GM19240 (cell line): ENCODE data around the genes DCAF5, EXD2, SLC39A9 and SUSD6.

DNA sequence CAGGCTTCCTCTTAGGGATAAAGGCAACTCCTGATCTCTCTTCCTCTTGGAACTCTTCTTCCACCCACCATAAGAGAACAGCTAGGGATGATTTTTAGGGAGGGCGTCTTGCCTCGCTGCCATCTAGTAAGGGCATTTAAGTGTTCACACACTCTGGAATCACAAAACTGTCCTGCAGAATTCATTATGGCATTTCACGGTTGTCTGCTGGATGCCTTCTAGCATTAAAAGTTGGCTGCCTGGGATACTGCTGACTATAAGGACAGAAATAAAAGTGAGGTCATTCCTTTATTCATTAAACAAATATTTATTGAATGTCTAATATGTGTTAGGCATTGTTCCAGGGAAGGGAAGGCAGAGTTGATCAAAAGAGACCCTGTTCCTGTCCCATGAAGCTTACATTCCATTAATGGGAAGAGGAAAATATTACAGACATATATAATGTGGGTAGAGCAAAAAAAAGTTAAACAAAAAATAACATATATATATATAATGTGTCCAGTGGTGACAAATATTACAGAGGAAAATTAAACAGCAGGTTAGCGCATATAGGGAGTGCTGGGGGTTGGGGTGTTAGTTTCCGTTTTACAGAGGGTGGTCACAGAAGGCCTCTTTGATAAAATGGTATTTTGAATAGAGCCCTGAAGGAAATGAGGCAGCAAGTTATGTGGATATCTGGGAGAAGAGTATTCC, 73.4 kb downstream of the DCAF5 start:
- RRBS: no CpG with 5 or more reads among the region's 5 CpGs

DNA sequence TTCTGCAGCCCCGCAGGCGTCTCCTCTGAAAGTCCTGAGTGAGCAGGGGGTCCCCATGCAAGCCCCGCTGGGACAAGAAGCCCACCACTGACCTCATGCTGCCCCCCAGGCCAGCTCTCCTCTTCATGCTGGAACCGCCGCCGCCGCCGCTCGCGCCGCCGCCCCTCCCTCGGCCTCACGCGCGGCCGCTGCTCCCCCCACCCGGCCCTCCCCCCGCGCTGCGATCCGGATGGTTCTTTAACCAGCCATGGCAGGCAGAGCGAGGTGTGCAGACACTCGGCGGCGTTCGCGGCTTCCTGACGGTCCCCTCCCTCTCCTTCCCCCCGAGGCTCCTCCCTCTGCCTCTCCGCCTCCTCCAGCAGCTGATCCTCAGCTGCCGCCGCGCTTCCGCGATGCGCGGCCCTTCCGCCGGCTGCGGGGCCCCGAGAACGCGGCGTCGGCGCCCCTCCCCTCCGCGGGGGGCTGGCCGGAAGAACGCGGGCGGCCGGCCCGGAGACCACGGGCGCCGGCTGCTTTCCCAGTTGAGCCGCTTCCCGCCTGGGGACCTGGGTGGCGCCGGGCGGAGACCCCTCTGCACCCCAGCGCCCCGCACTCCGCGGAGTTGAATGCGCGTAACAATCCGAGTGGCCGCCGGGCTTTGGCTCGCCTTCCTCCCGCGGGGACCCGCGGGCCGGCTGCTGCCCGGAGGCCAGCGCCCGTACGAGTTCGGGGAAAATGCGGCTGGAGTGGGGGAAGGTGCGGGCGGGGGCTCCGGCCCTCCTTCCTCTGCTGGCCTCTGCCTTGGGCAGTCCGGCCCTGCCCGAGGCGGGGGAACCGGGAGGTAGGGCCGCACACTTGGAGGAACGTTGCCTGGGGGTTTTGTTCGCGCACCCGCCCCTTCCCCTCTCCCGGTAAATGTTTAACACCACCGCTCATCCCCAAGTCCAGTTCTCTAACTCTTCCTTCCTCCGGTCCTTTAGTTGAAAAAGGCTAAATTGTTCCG, at the start of gene DCAF5:
Gene DCAF5 (minus strand): TSS at position 268 of the 982 bp plus-strand sequence.
- RRBS: 2% methylated on average over 47 of the region's 100 CpGs

DNA sequence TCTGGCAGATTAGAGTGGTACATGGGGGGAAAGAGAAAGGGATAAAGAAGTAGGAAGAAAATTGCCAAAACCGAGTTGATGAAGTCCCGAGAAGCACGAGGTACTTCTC, 769 bp upstream of the DCAF5 start:
- RRBS: no CpG with 5 or more reads among the region's 3 CpGs

- RRBS: 0% methylated on average over 2 of the region's 64 CpGs
Observed at GRCh38 chr14:69191003-69192199, at the start of gene EXD2. Gene EXD2 (plus strand): TSS chr14:69191498.

- RRBS: no CpG with 5 or more reads among the region's 5 CpGs
Observed at GRCh38 chr14:69209258-69209670, 18.0 kb downstream of the EXD2 start.

- RRBS: no CpG with 5 or more reads among the region's 5 CpGs
Observed at GRCh38 chr14:69281420-69281844, 21.5 kb downstream of the GALNT16 start.

- RRBS: no CpG with 5 or more reads among the region's 4 CpGs
Observed at GRCh38 chr14:69316945-69317518, 57.1 kb downstream of the GALNT16 start.

- RRBS: 3% methylated on average over 10 of the region's 57 CpGs
Observed at GRCh38 chr14:69398180-69399082, at the start of gene SLC39A9. Gene SLC39A9 (plus strand): TSS chr14:69398692.

DNA sequence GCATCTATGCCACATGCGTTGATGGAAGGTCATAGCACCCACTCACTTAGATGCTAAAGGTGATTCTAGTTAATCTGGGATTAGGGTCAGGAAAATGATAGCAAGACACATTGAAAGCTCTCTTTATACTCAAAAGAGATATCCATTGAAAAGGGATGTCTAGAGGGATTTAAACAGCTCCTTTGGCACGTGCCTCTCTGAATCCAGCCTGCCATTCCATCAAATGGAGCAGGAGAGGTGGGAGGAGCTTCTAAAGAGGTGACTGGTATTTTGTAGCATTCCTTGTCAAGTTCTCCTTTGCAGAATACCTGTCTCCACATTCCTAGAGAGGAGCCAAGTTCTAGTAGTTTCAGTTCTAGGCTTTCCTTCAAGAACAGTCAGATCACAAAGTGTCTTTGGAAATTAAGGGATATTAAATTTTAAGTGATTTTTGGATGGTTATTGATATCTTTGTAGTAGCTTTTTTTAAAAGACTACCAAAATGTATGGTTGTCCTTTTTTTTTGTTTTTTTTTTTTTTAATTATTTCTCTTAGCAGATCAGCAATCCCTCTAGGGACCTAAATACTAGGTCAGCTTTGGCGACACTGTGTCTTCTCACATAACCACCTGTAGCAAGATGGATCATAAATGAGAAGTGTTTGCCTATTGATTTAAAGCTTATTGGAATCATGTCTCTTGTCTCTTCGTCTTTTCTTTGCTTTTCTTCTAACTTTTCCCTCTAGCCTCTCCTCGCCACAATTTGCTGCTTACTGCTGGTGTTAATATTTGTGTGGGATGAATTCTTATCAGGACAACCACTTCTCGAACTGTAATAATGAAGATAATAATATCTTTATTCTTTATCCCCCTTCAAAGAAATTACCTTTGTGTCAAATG, 25.2 kb upstream of the PLEKHD1 start:
- RRBS: no CpG with 5 or more reads among the region's 6 CpGs

- RRBS: 3% methylated on average over 34 of the region's 116 CpGs
Observed at GRCh38 chr14:69611501-69612428, at the start of gene SUSD6. Gene SUSD6 (plus strand): TSS chr14:69611596.

- RRBS: no CpG with 5 or more reads among the region's 3 CpGs
Observed at GRCh38 chr14:69614473-69615064, 3.2 kb downstream of the SUSD6 start.

GRCh38 chr14:69693919-69694815, 72.8 kb upstream of the SRSF5 start:
- RRBS: no CpG with 5 or more reads among the region's 4 CpGs

DNA sequence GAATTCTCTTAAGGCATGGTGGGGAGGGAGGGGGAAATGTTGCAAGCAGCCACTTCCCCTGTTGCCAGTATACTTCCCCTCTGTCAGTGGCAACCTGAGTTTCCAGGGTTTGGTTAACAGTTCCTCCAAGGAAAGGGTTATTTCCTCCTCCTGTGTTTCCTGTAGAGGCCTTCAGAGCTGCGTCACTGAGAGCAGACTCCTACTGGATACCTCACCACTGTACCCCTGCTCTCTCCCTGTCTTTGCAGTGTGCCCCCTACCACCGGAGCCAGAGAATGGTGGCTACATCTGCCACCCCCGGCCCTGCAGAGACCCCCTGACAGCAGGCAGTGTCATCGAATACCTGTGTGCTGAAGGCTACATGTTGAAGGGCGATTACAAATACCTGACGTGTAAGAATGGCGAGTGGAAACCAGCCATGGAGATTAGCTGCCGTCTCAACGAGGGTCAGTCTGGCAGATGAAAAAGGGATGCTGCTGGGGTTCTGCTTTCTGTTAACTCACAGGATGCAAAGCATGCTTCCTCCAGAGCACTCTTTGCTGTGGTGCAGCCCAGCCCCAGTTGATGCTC, 63.7 kb upstream of the SRSF5 start:
- RRBS: 83% methylated on average over 1 of the region's 9 CpGs

DNA sequence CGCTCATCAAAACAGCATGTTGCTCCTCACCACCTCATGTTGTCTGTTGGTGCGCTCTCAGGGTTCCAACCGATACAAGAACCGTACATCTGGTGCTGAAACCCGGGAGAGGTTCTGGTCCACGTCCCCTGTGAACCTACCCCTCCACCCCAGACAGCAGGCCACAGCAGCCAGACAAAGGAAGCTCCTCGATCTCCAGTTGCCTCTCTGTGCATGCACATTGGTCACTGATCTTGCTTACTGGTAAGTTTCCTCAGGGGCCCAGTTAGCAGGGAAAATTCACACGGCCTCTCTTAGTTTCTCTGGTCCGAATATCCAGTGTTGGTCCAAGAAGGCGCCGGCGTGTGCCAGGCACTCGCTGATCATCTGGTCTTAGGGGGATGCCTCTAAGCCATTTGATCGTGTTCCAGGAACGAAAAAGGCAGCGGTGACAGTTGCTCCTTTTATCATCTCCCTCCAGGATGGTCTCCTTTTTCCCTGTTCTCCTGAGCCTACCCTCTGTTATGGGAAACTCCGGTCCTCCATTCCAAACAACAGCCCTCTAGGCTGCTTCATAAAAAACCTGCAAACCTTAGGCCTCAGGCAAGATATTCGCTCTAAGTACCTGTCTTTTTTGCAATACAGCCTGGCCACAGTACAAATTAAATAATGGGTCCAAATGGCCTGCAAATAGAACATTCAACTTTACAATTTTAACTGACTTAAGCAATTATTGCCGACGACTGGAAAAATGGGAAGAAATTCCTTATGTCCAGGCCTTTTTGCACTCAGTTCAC, 14.3 kb downstream of the COX16 start:
- RRBS: no CpG with 5 or more reads among the region's 20 CpGs

DNA sequence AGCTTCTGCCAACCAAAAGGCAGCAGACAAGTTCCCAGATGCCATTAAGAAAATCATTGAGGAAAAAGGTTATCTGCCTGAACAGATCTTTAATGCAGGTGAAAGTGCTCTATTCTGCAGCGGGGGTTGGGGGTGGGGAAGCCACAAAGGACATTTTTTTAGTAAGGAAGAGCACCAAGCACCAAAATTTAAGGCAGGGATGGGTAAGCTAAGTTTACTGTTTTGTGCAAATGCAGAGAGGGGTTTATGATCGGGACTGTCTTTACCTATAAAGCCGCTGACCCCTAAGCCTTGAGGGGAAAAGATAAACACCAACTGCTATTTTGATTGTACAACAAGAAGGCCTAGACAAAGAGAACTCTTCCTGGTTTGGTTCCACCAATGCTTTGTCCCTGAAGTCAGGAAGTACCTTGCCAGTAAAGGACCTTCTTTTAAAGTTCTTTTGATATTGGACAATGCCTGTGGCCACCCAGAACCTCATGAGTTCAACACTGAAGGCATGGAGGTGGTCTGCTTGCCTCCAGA, 185.3 kb downstream of the PCNX1 start:
- RRBS: no CpG with 5 or more reads among the region's 3 CpGs

GRCh38 chr14:71848233-71848773, 83.9 kb upstream of the RGS6 start:
- RRBS: no CpG with 5 or more reads among the region's 17 CpGs

DNA sequence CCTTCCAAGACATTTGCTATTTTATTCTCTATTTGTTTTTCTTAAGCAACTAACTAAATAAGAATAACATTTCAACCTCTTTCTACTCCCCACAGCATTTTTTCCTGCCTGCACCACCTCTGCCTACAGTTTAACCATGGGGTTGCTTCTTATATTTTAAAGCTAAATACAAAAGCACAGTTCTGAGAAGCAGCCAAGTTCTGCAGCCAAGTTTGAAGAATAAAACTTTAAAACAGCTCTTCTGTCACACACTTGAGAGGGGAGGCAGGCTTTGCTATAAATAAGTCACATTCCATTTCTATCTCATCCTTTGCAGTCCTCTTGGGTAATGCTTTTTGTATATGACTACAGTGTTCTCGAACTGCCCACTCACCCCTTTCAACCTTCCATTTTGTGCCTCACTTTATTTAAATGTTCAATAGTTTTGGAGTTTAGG, 53.6 kb downstream of the RGS6 start:
- RRBS: no CpG with 5 or more reads among the region's 1 CpG

DNA sequence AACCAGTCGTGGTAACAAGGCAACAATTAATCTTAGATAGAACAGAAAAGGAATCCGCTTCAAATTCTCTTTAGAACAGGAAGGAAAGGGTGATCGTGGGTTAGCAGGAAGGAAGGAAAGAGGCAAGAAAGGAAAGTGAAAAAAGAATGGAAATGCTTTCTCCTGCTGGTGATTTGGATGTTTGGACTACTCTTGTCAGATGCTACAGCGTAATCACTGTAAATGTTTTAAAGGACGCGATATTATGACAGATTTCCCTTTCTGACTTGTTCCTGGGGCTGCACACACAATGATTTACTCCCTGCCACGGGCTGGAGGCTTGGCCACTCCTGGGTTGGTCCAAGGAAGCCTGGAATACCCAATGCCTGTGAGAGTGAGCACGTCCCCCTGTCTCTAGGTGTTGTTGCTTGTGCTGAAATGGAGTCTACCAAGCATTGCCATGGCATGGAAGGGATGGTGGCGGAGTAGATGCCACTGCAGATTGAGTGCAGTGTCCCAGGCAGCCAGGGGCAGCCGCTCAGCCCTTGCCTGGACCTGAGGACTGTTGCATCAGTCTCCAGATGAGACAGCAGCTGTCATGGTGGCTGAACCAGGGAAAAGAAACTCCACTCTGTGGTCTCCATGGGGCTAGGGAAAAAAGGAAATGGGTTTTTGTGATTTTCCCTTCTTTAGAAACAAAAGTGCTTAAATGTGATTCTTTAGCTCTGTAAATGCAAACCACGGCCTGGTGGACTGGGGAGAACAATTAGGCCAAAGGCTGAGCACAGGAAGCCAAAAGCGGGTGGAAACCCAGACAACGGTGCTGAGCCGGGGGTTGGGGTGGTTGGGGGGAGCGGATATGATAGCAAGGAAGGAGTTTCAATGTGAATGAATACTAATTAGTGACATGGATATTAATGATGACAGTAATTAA, 443.0 kb downstream of the DPF3 start:
- RRBS: no CpG with 5 or more reads among the region's 15 CpGs

DNA sequence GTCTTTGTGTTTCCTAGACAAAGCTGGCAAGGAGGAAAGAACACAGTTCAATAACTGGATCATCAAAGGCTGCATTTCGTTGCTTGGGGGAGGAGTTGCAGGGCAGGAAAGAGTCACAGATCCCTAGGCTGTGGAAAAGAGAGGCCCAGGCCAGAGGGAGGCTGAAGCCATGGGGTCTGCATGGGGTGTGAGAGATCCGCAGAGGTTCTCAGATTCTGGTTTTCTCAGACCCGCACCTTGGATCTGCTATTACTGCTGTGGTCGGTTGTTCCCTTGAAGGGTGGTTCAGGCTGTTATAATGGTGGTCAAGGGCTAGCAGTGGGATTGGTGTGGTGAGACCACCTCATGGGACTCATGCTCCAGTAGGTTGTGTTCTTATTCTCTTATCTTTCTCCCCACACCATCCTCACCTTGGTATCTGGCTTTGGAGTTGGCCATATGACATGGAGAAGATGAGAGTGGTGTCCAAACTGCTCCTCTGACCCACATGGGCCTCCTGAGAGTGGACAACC, 364.8 kb downstream of the DPF3 start:
- RRBS: no CpG with 5 or more reads among the region's 4 CpGs

DNA sequence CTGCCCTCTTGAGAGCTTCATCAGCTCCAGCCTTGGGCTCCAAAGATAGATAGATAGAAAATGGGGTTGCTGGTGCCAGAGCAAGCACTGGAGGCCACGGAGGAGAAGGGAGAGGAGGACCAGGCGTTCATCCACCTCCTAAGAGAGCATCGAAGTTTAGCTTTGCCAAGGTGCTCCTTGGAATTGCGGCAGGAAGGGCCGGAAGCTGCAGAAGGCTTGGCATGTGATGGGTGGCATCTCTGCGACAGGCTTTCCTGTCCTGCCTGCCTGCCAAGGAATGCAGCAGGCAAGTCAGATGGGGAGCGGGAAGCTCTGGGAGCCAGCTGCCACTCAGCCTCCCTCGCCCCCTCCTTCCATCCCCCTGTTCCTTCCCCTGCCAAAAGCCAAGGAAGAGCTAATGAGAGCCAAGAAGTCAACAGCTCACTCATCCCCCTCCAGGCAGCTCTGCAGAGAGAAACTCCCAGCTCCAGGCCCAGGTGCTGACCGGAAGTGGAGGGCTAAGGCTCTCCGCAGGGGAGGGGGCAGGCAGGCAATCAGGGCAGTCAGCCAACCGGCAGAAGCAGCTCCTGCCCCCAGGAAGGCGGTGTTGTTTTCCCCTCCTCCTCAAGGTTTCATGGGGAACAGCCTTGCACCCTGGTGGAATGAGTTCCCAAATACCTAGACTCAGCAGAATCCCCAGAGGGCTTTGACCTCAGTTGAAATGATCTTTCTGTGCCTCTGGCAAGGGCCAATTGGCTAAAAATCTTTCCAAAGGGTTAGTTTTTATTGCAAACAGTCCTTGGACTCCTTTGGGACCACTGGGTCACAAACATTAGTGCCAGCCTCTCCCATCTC, 349.3 kb downstream of the DPF3 start:
- RRBS: 70% methylated on average over 3 of the region's 12 CpGs